ENCODE results near the genes TTC13, EGLN1 and SIPA1L2.

GRCh38 chr1:230262673-230263610 is 163.2 kb downstream of the PGBD5 start:
- RRBS, 2 experiments = no CpG with 5 or more reads among the region's 15 CpGs

DNA sequence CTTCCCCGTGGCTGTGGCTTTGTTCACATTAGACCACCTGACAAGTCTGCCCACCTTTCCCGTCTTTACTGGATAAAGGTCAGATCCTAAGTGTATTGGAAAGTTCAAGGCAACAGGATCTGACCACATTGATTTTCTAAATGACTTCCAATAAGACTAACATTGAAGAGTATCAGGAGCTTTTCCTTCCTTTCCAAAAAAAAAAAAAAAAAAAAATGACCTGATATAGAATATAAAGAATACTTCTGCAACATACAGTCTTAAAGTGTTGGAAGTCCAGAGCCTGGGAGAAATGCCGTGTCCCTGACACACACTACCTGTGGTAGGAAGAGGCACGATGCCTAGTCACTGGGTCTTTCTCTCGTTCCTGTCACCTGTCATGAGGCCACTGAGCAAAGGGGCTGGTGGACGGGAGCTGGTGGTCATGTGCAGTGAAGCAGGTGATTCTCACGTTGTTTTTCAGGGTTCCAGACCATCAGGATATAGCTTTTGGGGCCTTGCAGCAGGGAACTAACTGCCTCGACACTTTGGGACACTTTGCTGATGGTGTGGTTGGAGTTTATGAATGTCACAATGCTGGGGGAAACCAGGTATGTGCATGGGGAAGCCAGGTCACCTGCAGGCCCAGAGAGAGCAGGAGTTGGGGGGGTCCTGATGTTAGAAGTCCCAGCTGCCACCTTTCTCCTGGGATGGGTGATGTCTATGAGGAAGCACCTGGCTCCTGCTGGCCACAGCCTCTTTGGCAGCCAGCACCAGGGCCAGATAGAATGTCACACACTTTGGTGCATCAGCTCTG is 161.2 kb downstream of the PGBD5 start:
- RRBS, 2 experiments = no CpG with 5 or more reads among the region's 8 CpGs

GRCh38 chr1:230281354-230282268 is 144.5 kb downstream of the PGBD5 start:
- RRBS, 2 experiments = no CpG with 5 or more reads among the region's 27 CpGs

DNA sequence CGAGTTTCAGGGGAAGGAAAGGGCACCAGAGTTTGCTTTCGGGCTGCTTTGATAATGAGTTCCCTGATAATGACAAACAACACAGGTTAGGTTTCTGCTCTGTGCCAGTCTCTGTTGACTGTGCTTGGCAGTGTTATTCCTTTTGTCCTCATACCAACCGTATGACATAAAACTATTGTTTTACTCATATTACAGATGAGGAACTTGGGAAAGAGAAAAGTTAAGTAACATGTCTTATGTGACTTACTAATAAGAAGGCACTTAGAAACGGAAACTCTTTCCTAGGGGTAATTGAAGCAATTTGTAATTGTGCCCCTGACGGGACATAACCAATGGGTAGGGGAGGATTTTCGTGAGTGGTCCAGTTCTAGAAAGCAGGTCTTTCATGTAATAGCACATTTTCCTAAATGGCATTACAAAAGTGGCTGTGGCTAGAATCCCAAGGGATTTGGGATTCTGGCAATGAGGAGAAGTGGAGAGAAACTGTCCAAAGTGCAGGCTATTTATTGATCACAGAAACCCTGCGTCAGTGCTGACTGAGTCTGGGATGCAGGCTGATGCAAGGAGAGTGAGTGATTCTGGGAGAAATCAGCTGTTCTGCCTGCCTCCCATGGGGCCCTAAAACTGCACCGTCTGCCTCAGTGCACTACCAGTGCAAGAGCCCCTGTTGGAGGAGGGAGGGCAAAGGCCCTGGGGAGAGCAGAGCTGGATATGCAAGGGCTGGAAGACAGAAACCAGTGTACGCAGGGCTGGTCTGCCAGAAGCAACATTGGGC is 42.8 kb downstream of the C1orf198 start:
- RRBS, 2 experiments = no CpG with 5 or more reads among the region's 9 CpGs

- RRBS, 2 experiments = no CpG with 5 or more reads among the region's 5 CpGs
These were observed 1.2 kb upstream of the C1orf198 start for GRCh38 chr1:230869467-230870017.

DNA sequence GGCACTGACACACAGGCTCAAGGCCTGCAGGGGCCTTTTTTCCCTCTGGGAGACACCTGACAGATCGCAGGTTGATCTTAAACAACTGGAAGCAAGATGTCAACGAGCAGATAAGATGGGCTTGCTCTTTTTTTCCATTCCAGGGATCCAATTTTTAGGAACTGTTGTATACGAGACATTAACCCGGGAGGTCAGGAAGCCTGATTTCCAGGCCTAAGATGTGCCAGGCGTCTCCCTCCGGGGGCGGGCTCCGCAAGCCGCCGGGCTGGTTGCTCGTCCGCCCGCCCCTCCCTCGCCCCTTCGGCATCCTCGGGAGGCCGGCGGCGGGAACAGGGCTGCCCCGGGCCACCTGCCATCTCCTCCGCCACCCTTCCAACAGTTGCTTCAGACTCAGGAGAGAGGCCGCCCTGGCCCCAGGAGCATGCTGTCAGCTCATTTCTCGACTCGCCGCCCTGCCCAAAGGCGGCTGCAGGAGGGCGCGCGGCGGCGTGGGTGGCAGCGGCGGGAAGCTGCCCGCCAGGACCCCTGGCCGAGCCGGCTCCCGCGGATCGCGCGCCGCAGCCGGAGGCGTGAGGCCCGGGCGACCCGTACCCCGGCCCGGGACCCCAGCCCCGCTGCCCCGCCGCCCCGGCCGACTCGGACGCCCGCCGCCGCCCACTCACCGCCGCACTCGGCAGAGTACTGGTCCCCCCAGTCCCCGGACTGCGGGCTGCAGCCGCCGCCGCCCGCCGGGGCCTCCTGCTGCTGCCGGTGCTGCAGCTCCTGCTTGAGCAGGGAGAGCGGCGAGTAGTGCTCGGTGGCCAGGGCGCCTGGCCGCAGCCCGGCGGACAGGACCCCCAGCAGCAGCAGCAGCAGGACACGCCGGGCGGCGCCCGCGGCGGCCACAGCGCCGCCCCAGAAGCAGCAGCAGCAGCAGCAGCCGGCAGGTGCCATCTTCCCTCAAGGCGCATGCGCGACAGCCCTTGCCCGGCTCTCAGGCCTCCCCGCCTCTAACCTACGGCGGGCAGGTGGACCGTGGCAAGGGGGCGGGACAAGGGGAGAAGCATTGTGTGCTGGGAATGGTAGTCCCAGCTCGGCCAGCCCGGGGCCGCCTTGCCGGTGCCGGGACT is at the start of gene TTC13:
Gene TTC13 (minus strand): TSS at position 964 of the 1,109 bp plus-strand sequence.
- RRBS, 2 experiments = under 1 to 2% methylated on average over 48 of the region's 101 CpGs

GRCh38 chr1:231038951-231040031 is 763 bp downstream of the FAM89A start:
- RRBS, 2 experiments = 17 to 18% methylated on average over 49 of the region's 98 CpGs

DNA sequence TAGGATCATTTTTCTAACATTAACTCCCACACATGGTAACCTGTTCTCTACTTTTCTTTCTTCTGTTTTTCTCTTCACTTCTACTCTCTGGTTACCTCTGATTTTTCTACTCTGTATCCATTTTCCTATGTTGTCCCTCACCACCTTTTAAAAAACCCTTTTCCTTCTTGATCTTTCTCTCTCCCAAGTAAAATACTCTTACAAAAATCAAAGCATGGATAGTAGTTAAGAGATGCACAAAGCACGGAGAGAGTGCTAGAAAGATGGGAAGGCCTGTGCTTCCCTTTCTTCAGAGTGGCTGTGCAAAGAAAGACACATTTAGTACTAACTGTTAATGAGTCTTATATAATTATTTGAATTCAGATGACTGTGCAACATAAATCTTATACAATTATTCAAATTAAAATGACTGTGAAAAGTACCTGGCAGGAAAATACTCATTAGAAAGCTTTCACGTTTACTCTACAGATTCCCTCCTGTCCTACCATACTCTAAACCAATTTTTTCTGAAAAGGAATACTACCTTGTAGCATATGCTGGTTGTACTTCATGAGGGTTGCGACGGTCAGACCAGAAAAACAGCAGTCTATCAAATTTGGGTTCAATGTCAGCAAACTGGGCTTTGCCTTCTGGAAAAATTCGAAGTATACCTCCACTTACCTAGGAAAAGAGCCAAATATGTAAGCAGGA is 32.1 kb downstream of the SPRTN start:
- RRBS, 2 experiments = no CpG with 5 or more reads among the region's 5 CpGs

- RRBS, 2 experiments = no CpG with 5 or more reads among the region's 7 CpGs
These were observed 1.7 kb downstream of the EGLN1 start for GRCh38 chr1:231420459-231420737.

- RRBS, 2 experiments = 1 to 2% methylated on average over 33 of the region's 96 CpGs
These were observed at the start of gene EGLN1 for GRCh38 chr1:231422103-231423223. Gene EGLN1 (minus strand): TSS chr1:231422287.

GRCh38 chr1:231683841-231684190 is 57.2 kb downstream of the DISC1 start:
- RRBS, 2 experiments = no CpG with 5 or more reads among the region's 1 CpG

GRCh38 chr1:231814243-231814809 is 187.7 kb downstream of the DISC1 start:
- RRBS, 2 experiments = no CpG with 5 or more reads among the region's 5 CpGs

DNA sequence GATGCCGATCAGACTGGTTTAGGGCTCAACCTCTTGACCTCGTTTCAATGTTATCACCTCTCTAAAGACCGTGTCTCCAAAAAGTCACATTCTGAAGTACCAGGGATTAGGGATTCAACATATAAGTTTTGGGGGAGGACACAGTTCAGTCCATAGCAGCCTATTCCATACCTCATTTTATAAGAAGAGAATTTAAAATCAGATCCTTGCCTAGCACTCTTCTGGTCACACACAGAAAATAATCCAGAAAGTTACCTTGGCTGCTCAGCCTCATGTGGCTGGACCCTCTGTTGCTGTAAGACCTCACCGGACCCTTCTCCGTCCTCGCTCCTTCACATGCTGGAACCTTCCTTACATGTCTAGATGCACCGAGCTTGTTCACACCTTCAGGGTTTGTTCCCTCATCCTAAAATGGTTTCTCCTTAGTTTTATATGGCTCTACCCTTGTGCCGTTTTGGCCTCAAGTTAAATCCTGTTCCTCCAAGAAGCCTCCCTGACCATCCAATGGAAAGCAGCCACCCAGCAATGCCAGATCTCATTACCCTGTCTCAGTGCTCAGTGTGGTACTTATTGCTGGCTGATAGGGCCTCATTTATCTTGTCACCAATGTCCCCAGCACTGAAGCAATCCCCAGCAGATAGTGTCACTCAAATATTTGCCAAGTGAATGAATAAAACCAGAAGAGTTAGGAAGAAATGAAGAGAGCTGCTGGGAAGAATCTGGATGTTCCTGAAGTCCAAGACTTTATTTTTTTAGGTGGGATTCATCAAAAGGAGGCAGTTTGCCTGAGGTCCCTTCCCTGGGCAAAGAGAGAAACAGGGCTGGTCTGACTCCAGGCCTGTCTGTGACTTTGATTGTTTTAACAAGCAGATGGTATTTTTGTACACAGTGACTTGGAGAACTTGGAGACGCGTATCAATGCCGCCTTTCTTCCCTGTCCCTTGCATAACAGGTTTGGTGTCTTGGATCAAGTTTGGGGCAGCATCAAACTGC is 221.0 kb downstream of the DISC1 start:
- RRBS, 2 experiments = no CpG with 5 or more reads among the region's 11 CpGs

GRCh38 chr1:231986912-231987634 is 360.5 kb downstream of the DISC1 start:
- RRBS, 2 experiments = no CpG with 5 or more reads among the region's 9 CpGs

DNA sequence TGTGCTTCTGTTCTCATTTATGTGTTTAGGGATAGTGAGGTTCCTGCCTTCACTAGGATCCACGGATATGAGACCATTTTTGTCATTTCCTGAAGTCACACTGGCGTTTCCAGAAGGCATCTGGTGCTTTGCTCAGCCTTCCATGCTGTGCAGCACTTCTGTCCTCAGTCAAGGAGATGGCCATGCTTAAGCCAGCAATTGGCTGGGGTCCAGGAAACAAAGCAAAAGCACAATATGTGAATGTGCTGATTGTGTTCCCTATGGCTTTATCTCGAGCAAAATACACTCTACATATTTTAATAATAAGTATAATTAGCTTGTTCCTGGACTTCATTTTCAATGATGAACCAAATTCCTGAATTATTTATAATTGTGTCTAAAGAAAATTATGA is 412.2 kb downstream of the DISC1 start:
- RRBS, 2 experiments = no CpG with 5 or more reads among the region's 3 CpGs

GRCh38 chr1:232226044-232226672 is 403.8 kb downstream of the SIPA1L2 start:
- RRBS, 2 experiments = no CpG with 5 or more reads among the region's 7 CpGs

DNA sequence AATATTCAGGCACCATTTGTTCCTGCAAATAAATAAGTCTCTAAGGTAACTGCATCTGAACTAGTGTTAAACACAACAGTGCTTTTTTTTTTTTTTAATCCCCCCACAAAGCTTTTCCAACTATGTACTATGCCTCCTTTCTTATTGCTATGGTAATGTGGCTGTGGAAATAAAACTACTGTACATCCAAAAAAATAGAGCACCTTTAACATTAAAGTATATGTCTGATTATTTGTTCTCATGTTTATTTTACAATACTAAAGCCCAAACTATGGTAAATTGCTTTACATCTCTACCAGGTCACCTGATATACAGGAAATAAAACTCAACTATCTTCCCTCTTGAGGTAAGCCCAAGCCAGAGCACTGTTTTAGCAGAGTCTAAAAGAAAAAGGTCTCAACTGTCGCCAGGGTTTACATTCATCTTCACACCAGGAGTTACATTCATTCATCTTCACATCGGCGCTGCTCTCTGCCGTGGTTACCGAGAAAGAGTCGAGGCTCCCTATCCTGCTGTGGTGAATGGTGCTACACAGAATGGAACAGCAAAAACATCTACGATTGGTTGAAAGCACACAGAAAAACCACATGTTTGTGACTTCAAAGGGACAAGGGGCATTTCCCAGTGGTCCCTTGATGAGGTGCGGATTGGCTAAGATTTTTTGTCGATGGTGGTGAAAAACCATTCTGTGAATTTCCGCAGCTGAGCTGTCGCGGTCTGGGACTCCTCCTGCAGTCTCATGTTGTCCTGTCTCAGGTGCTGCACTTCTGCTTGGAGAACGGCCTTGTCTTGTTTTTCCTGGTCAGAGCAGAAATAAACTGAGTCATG is 231.2 kb downstream of the SIPA1L2 start:
- RRBS, 2 experiments = no CpG with 5 or more reads among the region's 13 CpGs

DNA sequence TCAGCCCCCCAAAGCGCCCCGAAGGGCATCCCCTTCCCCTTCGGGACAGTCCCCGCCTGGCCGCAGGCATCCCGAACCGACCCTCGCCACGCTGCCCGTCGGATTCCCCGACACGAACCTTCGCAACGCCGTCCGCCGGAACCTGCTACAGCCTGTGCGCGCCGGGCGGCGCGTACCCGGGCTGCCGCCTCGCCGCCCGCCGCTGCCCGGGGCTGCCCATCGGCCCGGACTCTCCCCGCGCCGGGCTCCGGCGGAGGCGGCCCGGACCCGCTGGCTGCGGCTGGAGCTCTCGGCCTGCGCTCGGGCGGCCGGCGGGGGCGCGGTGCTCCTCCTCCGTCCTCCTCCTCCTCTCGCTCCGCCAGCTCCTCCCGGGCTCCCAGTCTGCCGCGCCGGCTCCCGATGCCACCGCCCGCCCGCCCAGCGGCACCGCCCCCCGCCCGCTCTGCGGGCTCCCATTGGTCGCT is at the start of gene SIPA1L2:
Gene SIPA1L2 (minus strand): TSS at position 383 of the 464 bp plus-strand sequence.
- RRBS, 2 experiments = 1% methylated on average over 15 of the region's 67 CpGs

DNA sequence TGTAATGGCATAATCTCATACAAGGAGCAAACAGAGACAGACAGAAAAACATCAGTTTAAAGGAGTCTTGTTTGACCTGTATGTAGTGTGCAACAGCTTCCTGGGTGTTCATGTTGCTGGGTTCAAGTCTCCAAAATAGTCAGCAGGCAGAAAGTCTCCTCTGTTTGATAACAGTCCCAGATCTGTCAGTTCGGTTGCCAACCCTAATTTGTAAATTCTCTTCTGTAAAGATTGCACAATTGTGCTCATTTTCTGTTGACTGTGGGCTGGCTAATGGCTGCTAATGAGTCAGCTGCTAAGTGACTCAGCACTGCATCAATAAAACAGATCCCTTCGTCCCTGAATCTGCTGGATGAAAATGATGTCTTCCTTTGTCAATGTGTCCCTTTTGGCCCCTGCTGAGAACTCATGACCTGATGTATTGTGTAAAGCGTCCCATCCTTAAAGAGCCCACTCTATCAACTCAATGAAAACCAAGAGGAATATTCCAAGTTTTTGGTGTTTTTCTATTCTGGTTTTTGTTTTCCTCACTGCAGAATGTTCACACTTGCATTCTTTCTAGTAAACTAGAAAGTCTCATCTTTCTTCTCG is 74.8 kb upstream of the SIPA1L2 start:
- RRBS, 2 experiments = no CpG with 5 or more reads among the region's 4 CpGs

DNA sequence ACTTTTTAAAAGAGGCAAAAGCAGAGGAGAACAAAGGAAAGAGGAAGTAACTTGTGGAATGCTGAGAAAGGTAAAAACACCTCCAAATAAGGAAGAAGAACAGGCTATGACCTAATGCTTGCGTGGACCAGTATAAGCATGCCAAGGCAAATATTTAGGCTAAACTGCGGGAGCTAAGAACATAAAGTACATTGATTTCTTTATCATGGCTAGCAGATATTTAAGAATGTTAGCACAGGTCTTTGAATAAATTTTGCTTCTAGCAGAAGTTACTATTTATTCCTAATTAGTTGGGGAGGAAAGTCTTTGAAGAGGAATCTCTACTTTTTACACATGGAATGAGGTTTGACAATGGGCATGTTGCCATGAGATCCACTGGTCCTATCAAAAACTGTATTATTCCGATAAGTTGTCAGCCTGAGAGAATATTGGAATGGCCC is 59.4 kb upstream of the MAP10 start:
- RRBS, 2 experiments = no CpG with 5 or more reads among the region's 3 CpGs